Thoracic aorta endothelial cell (primary cell): ENCODE measurements around the genes AGFG2 and CLDN15.

GRCh38 chr7:100361494-100362463 is 3.9 kb downstream of the PILRB start:
- CAGE, long polyA plus RNA = no peak

DNA sequence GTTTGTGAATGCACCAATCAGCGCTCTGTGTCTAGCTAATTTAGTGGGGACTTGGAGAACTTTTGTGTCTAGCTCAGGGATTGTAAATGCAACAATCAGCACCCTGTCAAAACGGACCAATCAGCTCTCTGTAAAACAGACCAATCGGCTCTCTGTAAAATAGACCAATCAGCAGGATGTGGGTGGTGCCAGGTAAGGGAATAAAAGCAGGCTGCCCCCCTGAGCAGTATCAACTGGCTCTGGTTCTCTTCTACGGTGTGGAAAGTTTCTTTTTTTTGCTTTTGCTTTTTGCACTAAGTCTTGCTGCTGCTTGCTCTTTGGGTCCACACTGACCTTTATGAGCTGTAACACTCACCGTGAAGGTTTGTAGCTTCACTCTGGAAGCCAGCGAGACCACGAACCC is 9.2 kb downstream of the PILRA start:
- CAGE, long polyA plus RNA = no peak

- CAGE, long polyA plus RNA = no peak
Measured at GRCh38 chr7:100429958-100430597, 447 bp downstream of the MEPCE start.

GRCh38 chr7:100475222-100476017 is 3.6 kb downstream of the TSC22D4 start:
- CAGE, long polyA plus RNA = no peak

DNA sequence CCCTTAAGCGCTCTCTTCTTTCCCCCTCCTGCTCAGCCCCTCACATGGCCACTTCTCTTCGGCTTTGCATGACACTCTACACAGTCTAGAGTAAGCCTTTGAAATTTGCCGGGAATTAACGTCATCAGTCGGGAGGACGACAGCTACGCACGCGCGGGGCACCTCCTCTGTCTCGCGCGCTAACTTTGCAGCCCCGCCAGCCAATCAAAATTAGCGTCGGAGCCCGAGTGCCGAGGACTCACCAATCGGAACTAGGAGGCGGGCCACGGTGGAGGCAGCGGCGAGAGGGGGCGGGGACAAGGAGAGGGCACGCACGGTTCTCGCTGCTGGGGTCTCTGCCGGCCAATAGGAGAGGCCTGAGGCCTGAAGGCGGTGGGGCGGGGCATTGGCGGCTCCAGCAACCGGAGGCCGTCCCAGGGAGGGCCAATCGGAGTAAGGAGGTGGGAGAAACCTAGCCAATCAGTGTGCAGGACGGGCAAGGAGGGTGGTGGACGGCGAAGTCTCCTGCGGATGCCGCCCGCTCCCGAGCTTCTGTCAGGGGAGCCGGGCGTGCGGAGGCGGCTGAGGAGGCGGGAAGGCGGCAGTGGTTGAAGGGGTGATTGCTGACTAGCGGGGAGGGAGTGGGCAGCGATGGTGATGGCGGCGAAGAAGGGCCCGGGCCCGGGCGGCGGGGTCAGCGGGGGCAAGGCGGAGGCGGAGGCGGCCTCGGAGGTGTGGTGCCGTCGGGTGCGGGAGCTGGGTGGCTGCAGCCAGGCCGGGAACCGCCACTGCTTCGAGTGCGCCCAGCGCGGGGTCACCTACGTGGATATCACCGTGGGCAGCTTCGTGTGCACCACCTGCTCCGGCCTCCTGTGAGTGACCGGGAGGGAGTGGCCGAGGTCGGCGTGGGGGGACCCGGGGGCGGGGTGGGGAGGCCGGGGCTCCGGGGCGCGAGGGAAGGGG is at the start of gene AGFG2:
Gene AGFG2, plus strand, starts transcription at position 487 of the 942 bp plus-strand sequence.
- CAGE, long polyA plus RNA = no peak

DNA sequence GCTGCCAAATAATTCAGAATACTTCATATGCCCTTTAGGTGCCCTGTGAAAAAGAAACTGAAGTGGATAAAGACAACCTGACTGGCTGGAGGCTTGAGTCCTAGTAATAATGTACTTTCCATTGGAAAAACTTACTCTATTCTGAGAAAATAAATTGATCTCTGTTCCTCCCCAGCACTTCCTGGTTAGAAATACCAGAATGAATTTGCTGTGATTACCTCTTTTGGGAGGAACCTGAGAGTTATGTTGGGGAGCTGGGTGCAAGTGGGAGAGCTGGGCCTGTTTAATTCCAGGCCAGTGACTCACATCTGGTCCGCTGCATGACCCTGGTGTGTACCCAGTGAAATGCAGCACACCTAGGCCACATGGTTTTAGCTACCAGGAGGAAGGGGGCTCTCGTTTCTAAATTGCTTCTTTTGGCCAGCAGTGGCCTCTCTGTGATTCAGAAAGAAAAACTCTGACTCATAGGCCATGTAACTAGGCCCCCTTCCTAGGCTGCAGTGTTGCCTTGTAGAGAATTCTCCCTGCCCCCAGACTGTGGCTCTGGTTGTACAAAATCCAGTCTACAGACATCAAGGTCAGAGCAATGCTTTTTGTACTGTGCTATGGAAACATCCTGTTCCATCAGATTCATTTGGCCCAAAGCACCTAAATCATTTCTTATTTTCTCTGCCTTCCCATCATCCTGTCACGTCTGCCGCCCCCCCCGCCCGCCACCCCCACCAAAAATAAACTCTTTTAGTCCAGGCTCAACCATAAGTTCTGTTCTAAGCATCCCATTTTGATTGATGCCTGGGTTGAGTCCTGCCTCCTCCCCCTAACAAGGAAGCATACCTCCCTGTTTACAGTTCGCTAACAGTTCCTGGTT is 6.7 kb downstream of the AGFG2 start:
- CAGE, long polyA plus RNA = no peak

DNA sequence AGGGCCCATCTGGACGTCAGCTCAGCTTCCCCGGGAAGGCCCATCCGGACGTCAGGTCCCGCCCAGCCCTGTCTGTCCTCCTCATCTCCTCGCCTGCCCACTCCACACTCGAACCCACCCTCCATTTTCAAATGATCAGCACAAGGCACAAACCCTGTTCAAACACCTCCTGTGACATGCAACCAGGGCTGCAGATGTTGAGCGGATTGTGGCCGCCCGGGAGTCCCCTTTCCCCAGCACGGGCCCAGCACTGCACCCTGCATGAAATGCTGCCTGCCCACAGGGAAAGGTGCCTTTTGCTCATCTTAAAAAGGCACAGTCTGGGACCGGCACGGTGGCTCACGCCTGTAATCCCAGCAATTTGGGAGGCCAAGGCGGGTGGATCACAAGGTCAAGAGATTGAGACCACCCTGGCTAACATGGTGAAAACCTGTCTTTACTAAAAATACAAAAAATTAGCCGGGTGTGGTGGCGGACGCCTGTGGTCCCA is 5.3 kb upstream of the SAP25 start:
- CAGE, long polyA plus RNA = no peak

GRCh38 chr7:100584174-100584551 is 1.8 kb downstream of the LRCH4 start:
- CAGE, long polyA plus RNA = no peak

- CAGE, long polyA plus RNA = no peak
Measured at GRCh38 chr7:100603608-100604670, 1.8 kb downstream of the PCOLCE start.

DNA sequence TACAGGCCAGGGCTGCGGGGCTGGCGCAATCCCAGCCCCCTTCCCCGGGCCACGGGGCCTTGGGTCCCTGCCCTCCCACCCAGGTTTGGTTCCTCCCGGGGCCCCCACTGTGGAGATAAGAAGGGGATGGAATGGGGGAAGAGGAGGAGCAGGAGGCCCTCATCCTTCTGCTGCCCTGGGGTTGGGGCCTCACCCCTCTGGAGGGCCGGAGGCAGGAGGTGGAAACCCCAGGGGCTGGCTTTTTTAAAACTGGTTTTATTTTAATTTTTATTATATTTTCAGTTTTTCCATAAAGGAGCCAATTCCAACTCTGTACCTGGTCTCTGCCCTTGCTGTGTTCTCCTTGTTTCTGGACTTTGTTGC is 5.3 kb downstream of the GNB2 start:
- CAGE, long polyA plus RNA = no peak

DNA sequence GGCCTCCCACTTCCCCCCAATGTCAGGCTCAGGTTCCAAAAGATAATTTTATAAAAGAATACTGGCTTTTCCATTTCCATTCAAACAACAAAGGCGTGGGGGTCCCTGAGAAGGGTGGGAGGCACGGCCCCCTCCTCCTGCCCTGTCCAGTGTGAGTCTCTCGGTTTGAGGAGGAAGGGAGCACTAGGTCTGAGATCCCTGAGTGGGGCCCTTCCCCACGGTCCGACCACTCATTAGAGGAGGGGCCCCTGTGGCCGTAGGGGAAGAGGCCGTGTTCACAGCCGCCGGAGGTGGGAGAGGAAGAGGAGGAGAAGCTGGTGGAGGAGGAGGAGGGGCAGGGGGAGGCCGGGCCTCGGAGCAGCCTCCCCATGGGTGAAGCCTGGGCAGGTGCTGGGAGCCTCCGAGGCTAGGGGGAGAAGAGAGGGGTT is 1.2 kb upstream of the UFSP1 start:
- CAGE, long polyA plus RNA = no peak

- CAGE, long polyA plus RNA = no peak
Measured at GRCh38 chr7:100894090-100894766, 1.5 kb downstream of the ACHE start.

DNA sequence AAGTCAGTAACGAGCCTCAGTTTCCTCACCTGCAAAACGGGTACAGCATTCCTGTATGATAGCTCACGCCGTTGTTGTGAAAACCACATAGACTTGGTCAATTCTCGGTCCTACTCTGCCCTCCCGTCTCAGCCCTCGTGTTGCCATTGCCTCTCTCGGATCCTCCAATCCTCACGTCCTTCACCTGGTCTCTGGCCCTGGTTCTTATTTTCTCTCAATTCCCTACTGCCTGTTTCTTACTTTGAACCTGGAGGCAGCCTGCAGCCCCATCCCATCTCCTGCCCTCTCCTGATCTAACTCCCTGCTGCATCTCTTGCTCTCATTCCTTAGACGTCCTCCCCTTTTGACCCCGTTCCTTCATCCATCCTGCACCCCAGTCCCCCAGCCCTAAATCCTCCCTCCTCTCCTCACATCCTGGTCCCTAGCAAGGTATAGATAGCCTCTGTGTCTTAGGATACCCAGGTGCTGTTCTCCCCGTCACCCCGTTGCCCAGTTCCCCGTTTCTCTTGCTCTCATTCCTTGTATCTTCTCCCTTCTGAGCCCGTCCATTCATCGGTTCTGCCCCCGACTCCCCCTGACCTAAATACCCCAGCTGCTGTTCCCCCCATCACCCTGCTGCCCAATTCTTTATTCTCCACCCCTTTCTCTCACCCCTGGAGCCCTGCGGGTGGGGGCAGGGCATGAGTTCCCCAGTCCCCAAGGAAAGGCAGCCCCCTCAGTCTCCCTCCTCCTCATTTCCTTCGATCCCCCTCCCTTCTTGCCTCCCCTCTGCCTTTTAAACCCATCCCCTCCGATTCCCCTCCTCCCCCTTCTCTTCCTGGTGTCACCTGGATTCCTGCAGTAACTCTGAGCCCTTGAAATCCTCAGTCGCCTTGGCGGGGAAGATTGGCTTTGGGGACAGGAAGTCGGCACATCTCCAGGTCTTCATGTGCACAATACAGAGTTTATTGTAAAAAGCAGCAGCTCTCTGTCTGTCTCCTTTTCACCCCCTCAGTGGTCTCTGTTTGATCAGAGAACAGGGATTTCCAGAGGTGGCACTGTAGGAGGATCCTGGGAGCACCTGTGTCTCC is 1.6 kb upstream of the MUC12 start:
- CAGE, long polyA plus RNA = no peak

GRCh38 chr7:101020283-101020713 is 417 bp downstream of the MUC17 start:
- CAGE, long polyA plus RNA = no peak

DNA sequence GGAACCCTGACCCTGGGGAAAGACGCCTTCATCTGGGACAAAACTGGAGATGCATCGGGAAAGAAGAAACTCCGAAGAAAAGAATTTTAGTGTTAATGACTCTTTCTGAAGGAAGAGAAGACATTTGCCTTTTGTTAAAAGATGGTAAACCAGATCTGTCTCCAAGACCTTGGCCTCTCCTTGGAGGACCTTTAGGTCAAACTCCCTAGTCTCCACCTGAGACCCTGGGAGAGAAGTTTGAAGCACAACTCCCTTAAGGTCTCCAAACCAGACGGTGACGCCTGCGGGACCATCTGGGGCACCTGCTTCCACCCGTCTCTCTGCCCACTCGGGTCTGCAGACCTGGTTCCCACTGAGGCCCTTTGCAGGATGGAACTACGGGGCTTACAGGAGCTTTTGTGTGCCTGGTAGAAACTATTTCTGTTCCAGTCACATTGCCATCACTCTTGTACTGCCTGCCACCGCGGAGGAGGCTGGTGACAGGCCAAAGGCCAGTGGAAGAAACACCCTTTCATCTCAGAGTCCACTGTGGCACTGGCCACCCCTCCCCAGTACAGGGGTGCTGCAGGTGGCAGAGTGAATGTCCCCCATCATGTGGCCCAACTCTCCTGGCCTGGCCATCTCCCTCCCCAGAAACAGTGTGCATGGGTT is 10.7 kb downstream of the SERPINE1 start:
- CAGE, long polyA plus RNA = no peak

DNA sequence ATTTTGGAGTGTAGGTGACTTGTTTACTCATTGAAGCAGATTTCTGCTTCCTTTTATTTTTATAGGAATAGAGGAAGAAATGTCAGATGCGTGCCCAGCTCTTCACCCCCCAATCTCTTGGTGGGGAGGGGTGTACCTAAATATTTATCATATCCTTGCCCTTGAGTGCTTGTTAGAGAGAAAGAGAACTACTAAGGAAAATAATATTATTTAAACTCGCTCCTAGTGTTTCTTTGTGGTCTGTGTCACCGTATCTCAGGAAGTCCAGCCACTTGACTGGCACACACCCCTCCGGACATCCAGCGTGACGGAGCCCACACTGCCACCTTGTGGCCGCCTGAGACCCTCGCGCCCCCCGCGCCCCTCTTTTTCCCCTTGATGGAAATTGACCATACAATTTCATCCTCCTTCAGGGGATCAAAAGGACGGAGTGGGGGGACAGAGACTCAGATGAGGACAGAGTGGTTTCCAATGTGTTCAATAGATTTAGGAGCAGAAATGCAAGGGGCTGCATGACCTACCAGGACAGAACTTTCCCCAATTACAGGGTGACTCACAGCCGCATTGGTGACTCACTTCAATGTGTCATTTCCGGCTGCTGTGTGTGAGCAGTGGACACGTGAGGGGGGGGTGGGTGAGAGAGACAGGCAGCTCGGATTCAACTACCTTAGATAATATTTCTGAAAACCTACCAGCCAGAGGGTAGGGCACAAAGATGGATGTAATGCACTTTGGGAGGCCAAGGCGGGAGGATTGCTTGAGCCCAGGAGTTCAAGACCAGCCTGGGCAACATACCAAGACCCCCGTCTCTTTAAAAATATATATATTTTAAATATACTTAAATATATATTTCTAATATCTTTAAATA is 11.4 kb downstream of the SERPINE1 start:
- CAGE, long polyA plus RNA = no peak

GRCh38 chr7:101210279-101210748 is 7.1 kb downstream of the PLOD3 start:
- CAGE, long polyA plus RNA = no peak

- CAGE, long polyA plus RNA = no peak
Measured at GRCh38 chr7:101237532-101238423, at the start of gene CLDN15. TSS of gene CLDN15 (minus strand) at chr7:101237802.

DNA sequence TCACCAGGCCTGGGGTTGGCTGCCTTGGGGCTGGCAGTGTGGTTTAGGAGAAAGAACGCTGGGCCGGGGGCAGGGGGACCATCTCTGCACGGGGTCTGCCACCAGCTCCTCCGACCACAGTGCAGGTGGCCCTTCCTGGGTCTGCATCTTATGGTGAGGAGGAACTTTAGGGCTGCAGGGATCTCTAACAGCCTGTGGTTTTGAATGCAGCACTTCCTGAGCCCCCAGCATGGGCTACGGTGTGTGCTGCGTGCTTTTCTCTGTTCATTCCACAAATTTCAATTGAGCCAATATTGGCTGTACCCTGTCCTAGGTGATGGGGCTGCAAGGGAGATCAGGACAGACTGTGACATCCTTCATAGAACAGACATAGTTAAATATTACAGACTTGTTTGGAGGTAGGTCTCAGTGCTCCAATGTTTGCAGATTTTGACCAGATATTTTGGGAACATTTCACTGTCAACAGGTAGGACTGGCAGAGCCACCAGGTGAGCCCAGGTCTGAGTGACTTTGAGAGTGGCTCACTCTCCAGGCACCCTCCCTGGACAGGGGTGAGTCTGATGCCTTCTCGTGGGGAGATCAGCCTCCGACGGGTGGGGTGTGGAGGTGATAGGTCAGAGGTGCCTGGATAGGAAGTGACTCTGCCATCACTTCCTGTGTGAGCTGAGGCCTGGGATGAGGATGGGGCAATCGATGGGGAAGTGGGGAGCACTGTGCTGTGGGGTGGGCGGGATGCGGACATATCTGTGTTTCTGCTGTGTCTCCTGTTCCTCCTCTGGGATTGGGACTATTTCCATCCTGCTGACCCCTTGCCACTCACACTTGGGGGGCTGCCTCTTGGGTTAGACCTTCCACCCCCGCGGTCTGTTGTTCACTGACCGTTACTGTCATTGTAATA is 34.8 kb downstream of the IFT22 start:
- CAGE, long polyA plus RNA = no peak

DNA sequence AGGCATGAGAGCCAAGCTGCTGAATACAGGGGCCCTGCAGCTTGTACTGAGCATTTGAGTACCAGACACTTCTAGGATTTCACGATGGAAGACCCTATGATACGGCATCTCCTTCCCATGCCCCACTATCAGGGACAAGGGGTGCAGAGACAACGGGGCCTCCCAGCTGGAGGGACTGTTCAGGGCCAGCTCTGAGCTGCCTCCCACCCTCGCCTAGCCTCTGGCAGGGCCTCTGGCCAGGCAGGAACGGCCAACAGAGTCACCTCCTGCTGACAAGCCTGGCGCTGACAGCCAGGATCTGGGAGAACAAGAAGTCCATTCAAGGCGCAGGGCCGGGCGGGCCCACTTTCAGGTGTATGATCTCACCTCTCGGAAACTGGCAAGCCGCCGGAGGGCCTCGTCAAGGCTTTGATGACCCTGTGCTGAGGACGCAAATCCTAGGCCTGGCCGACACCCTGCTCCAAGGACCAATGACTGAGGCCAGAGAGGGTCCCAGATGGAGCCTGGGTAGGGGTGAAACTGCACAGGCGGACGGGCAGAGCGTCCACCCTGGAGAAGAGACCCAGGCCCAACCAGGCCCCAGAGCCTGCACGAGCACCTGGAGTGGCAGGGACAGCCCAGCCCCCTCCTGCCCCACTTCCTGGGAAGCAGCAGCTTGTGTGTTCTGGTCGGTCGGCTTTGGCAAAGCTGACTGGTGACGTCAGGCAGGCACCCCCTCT is 30.7 kb downstream of the MYL10 start:
- CAGE, long polyA plus RNA = no peak